Measurements from ENCODE around the gene TOM1L1.

GRCh38 chr17:52170491-52170690, 11.9 kb upstream of the CA10 start:
- PRO-cap, result no peak

- PRO-cap, result unidirectional peak, plus-strand start at chr17:54900752
Observed at GRCh38 chr17:54900241-54901167, at the start of gene TOM1L1. Gene TOM1L1 (plus strand): TSS chr17:54900852.

DNA sequence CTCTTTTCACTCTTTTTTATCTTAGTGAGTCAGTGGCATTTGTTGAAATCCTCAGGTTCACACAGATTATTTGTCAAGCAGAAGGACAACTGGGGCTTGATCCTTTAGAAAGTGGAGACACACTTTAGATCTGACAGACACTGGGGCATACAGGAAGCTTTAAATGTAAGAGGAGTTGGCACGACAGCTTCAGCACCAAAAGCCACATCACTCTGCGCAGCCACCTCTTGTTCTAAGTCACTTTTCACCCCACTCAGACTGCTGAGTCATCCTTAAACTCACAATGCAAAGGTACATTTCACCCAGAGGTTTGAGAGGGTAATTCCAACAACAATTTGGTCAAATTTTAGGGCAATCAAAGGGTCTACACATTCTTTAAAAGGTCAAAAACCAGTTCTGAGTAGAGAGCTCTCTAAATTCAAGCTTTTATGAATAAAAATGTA, 121.6 kb downstream of the STXBP4 start:
- PRO-cap, result no peak

DNA sequence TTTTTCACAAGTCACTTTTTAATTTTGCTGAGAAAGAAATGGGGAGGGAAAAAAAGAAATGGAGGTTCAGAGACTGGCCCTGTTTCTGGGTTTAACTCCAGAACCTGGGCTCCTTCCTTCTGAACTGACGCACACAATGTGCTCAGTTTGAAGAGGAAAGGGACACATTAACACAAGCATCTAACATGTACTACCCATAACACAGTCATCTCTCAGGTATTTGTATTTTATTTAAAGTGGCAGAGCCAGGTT, 5.2 kb upstream of the TMEM100 start:
- PRO-cap, result no peak

- PRO-cap, result unidirectional peak, plus-strand start at chr17:55731715; bidirectional peak, plus-strand start at chr17:55732202, minus-strand start at chr17:55732084
Observed at GRCh38 chr17:55731322-55732335, 9.0 kb upstream of the TMEM100 start.

DNA sequence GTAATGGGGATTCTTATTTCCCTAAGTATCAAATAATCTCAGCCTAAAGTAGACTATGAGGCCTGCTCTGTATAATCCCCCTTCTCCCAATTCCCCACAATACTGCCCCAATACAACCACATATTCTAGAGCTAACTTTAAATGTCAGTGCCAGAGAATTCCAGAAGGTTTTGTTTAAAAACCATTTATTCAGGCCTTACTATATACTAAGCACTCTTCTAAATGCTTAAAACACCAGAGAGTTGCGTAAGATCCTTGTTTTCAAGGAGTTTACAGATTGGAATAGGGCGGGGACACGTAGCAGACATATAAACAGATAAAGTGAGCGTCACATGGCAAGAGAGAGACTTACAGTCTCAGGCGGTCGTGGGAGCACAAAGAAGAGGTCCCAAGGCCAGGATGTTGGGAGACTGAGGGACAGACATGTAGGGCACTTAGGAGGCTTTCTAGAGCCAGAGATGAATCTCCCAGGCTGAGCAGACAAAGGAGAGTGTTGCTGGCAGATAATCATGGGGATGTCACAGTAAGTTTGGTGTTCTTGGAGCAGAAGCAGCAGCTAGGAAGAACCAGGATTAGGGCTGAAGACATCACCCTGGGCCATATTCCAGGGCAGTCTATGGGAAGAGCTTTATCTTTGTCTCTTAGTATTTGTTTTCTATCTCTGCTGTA, 119.1 kb upstream of the ANKFN1 start:
- PRO-cap, result unidirectional peak, plus-strand start at position 377 of the sequence

- PRO-cap, result no peak
Observed at GRCh38 chr17:56592608-56593100, 845 bp upstream of the NOG start.

DNA sequence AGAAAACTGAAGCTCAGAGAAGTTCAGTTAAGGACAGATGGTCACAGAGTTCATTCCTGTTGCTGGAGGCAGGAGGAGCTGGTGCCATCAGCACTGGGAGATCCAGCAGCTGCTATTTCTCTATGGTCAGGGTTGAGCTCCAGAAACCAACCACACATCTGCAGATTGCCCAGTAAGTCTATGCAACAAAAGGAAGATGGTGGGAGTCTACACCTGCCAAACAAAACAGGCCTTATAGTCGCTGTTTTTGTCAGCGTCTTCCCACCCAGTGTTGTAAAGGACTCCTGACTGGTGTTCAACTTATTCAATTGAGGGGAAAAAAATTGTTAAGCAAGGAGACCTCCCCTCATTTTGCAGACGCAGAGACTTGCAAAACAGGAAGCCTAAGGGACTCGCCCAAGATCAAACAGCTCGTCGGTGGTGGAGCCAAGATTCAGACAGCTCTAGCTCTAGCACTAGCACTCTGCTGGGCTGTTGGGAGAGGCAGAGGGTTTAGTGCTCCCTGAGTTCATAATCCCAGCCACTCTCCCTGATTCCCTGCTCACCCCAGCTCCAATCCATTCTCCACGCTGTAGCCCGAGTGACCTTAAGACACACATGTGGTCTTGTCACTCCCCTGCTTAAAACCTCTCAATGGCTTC, 9.0 kb downstream of the NOG start:
- PRO-cap, result no peak

DNA sequence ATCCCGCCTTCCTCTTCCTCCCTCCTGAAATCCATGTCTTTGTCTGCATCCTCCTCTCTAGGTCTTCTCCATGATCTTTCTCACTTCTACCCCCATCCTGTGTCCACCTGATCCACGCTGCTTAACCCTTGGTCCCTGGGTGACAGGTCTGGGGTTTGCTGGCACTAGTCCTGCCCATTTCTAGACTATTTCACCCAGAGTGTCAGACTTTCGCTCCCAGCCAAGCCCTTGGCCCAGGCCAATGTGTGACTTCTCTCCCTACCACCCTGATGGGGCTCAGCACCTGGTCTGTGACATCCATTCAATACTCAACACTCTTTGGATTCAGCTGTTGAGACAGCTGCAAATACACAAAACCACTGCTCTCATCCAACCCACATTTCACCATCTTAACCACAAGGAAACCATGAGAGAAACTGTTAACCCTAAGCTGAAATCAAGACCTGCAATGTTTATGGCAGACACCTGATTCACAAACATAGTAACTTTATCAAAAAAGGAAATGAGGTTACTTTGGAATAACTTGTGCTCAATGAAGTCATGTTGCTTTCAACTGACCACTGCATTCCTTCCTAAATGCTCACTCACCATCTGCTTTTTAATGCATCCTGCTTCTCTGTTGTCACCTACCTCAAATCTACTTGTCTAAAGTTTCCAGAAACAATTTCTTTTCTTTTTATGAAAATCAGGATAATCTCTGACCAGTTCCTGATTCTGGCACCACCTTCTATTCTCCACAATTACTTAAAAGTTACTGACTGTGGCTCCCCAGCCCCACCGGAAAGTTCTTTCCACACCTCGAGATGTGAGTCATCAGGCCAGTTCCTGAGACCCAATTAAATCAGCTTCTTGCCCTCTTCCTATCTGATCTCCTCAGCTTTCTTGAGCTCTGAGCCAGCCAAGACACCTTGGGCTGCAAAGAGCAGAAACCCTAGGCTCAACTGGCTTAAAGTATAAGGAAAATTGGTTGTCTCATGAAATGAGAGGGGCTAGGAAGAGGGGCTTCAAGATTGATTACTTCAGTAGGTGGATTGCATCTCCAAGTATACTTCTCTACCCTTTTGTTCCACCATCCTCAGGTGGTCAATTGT, 88.2 kb downstream of the NOG start:
- PRO-cap, result no peak

GRCh38 chr17:56819881-56820206, 13.9 kb downstream of the C17orf67 start:
- PRO-cap, result no peak

DNA sequence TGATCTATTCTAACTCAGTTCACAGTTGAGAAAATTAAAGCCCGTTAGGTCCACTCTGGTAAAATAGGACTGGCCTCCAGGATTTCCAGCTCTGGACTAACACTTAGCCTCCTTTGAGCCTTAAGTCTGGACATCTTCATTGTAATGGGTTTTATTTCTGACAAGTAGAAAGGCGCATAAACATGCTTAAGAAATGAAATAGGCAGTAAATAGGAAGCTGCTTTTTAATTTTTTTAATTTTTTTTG, 1.9 kb downstream of the DGKE start:
- PRO-cap, result no peak

DNA sequence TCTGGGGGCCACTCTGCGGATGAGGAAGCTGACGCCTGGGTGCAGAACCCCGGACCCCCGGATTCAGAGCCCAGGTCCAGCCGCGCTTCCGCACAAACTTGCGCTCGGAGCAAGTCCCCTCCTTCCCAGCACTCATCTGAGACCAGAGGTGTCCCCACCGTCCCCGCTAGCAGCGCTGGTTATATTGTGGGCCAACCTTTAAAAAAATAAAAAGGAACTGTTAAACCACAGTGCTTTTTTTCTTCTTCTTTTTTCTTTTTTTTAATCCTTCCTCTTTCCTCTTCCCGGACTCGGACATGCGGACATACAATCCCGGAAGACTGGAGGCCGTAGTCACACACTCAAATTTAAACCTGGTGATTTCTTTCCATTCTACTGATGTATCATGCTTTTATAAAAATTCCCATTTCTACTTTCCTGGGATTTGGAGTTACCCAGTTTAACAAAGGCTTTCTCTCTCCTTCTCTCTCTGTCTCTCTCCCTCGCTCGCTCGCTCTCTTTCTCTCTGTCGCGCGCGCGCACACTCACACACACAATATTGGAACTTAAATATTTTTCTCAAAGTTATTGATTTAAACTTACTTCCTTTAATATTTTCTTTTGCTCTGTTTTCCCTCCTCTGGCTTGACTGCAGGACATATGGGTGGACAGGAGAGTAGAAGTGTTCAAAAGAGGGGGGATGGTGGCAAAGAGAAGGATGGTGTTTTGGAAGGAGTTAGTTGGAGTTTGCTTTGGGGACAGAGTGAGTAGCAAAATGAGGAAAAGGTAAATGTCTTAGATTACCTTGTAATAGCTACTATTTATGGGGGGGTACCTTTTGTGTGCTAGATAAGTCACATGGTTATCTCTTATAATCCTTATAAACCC, 688 bp upstream of the TRIM25 start:
- PRO-cap, result bidirectional peak, plus-strand start at position 309 of the sequence, minus-strand start at position 138 of the sequence

- PRO-cap, result no peak
Observed at GRCh38 chr17:56917924-56918123, 4.0 kb upstream of the TRIM25 start.

- PRO-cap, result no peak
Observed at GRCh38 chr17:56950650-56951089, 10.2 kb downstream of the COIL start.

- PRO-cap, result no peak
Observed at GRCh38 chr17:56979174-56979551, 1.2 kb downstream of the SCPEP1 start.

DNA sequence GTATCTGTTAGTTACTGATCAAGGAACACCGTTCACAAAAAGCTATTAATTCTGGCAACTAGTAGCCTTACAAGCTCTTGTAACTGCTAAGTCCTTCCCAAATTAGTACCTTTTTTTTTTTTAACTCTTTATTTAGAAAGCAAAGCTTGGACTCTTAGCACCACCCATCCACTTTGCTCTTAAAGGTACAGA, 1.5 kb downstream of the AKAP1 start:
- PRO-cap, result no peak

- PRO-cap, result no peak
Observed at GRCh38 chr17:57242074-57242599, 14.2 kb upstream of the MSI2 start.

- PRO-cap, result no peak
Observed at GRCh38 chr17:57258411-57259009, 2.2 kb downstream of the MSI2 start.

- PRO-cap, result no peak
Observed at GRCh38 chr17:57274913-57275650, 18.8 kb downstream of the MSI2 start.

DNA sequence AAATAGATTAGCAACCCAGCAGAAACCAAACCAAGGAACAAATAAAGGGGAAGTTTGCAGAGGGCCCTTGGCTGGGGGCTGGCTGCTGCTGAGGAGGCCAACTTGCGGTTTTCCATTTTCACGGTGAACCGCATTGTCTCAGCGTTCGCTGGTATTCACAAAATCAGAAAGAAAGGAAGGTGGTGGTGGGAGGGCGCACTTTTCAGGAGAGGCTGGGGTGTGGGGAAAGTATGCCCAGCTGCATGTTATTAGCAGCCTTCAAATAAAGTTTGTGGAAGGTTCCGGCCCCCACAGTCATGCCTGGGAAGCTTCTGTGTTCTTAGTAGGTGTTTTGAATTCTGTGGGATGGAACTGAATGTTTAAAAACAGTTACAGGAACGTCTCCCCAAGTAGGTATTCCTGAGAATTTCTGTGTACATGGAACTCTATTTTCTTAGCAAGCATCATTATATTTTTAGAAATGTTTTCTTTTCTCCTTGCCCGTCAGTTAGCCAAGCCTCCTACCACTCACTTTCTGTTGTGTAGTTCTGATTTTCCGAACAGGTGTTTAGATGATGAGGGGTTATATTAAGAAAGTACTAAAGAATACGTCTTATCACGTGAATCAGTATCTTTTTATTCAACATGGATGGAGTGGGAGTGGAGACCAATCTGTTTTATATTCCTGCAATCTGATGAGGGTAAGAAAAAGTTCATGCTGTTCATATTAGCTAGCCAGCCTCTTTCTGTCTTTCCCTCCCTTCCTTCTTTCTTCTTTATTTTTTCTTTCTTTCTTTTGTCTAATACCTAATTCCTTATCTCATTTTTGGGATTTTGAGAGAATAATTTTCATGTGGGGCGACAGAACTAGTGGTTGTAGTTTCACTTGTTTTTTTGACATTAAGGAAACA, 29.3 kb downstream of the MSI2 start:
- PRO-cap, result no peak